Choroid plexus epithelial cell (primary cell): ENCODE results near the gene FGF12.

GRCh38 chr3:190807503-190808335 is 54.8 kb downstream of the GMNC start:
- RRBS: no CpG with 5 or more reads among the region's 3 CpGs

DNA sequence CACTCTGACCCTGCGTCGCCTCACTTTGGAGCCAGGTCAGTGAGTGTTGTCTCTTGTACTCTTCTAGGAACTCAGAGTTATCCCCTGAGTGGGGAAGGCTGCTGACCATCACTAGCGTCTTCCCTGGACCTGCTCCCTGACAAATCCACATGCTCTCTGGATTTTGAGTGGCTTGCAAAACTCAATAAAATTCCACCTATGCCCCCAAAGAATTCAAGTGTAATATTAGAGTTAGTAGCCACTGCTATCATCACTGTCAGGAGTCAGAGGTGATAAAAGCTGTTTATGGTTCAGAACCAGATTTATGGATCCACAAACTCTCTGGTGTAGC is 52.6 kb downstream of the GMNC start:
- RRBS: no CpG with 5 or more reads among the region's 3 CpGs

DNA sequence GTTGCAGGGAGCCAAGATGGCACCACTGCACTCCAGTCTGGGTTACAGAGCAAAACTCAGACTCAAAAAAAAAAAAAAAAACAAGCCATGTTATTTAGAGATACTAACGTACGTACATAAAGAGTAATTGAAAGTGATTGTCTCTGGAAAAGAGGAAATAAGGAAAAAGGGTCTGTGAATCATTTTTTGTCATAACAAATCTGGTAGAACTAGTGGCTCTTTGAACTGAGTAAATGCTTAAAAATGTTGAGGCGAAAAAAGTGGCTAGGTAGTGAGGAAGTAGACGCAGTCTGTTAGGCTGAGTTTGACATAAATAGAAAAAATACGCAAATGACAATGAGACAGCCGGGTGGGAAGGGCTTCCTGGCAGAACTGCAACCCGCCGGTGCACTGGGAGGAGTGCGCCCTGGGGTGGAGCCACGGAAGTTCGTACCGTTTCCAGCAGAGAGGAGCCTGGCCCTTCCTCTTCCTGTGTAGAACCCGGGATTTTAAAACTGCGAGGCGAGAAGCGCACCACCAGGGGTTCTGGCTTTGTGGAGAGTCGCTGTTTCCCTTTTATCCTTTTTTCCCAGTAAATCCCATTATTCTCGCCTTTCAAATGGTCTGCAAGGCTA is 602.5 kb downstream of the PYDC2 start:
- RRBS: 28% methylated on average over 2 of the region's 18 CpGs

DNA sequence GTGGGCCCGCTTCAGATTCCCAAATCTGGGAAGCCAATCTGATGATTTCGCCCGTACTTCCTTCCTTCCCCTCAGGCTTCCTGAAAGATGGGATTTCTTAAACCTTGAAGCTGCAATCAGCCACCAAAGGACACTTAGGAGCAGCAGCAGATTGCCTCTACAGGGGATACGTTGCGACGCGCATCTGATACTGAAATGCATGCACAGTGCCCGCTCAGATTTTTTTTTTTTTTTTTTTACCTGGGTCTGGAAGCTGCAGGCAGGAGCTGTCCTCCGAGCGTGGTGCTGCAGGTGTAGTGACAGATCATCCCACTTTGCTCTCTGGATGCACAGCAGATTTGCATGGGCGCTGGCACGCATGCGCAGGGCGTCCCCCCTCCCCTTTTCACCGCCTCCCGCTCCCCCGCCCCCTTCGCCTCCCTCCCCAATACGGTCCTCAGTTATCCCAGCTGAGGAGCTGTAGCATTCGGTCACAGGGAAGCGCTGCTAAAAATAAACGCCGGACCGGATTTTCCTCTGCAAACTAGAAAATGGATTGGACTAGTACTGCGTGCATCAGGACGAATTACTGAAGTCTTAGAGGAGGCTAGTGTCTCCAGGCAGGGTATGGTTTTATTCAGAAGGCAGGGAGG is at the start of gene FGF12:
Gene FGF12 (minus strand): TSS at position 298 of the 632 bp plus-strand sequence.
- RRBS: no CpG with 5 or more reads among the region's 26 CpGs

DNA sequence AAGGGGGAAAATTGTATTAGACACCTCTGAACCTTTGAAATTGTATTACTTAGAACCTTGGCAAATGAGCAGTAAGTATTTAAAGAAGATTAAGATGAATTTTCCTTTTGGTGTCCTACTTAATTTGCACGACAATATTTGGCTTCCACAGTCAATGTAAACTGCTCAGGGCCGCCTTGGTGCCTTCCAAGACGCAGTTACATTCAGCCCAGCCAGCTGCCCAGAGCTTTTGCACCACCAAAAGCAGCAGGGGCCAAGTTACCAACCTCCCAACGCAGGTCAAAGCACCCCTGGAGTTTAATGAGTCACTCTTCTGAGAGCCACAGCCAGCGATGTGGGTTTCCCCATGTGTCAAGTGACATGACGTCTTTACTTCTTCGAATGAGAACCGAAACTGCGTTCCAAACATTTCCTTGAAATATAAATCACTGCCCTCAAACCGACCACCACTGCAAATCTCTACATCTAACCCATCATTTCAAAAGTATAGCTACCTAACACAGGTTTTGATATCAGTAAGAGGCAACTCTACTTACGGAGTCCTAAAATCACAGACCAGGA is 24.7 kb downstream of the MB21D2 start:
- RRBS: no CpG with 5 or more reads among the region's 11 CpGs

DNA sequence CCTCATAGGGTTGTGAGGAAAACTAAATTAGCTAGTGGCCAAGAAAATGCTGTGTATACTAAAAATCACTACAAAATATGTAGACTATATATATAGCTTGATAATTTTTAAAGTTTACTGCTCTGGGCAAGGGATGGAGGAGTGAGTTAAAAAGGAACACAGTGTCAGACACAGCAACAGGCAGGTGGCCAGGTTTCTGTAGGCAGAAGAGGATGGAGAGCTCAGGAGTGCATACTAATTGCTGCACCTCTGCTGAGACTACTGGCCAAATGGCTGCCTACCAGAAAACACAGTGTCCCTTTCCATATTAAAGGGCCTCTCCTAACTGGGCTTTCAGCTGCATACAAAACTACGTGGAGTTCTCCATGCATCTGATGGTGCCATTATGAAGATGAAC is 1.9 kb downstream of the ATP13A4 start:
- RRBS: no CpG with 5 or more reads among the region's 1 CpG

GRCh38 chr3:193693656-193694154 is 100.7 kb downstream of the OPA1 start:
- RRBS: no CpG with 5 or more reads among the region's 6 CpGs

DNA sequence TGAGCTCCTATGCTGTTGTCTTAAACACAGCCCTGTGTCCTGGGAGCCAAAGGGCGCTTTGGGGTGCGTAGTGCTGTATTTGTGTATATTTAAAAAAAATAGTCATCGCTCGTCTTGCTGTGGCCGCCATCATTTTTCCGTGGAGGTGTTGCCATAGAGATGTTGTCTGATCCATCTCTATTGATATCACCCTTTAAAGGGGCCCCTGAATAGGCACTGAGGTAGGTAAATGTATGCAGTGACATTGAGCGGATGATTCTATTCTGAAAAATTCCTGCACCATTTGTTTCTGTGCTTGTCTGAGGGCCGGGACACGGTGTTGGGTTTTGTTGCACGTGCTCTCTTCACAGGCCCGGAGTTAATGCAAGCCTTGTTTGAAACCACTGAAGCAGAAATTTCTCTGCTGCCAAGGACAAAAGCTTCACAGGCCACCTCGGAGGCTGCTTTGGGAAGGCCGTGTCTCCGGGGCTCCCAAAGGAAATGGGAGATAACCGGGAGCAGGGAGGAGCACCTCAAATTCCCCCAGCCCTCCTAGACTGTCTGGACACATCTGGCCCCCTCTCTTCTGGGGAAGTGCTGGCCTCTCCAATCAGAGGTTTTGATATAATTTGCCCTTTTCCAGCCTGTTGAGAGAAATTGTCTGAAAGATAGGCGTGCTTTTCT is 179.3 kb downstream of the OPA1 start:
- RRBS: 43% methylated on average over 1 of the region's 16 CpGs

GRCh38 chr3:193859244-193859649 is 266.2 kb downstream of the OPA1 start:
- RRBS: no CpG with 5 or more reads among the region's 3 CpGs

- RRBS: no CpG with 5 or more reads among the region's 5 CpGs
Measured at GRCh38 chr3:193878332-193878708, 257.6 kb upstream of the HES1 start.

GRCh38 chr3:194057963-194058859 is 77.7 kb upstream of the HES1 start:
- RRBS: 1% methylated on average over 19 of the region's 40 CpGs

GRCh38 chr3:194101514-194101911 is 34.4 kb upstream of the HES1 start:
- RRBS: no CpG with 5 or more reads among the region's 2 CpGs

GRCh38 chr3:194112711-194113297 is 23.1 kb upstream of the HES1 start:
- RRBS: no CpG with 5 or more reads among the region's 6 CpGs

DNA sequence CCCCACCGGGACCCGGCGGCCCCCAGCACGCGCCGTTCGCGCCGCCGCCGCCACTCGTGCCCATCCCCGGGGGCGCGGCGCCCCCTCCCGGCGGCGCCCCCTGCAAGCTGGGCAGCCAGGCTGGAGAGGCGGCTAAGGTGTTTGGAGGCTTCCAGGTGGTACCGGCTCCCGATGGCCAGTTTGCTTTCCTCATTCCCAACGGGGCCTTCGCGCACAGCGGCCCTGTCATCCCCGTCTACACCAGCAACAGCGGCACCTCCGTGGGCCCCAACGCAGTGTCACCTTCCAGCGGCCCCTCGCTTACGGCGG is 1.9 kb downstream of the HES1 start:
- RRBS: 2% methylated on average over 18 of the region's 34 CpGs

- RRBS: no CpG with 5 or more reads among the region's 9 CpGs
Measured at GRCh38 chr3:194150132-194150704, 14.3 kb downstream of the HES1 start.

- RRBS: no CpG with 5 or more reads among the region's 9 CpGs
Measured at GRCh38 chr3:194313589-194313993, 37.5 kb downstream of the CPN2 start.

DNA sequence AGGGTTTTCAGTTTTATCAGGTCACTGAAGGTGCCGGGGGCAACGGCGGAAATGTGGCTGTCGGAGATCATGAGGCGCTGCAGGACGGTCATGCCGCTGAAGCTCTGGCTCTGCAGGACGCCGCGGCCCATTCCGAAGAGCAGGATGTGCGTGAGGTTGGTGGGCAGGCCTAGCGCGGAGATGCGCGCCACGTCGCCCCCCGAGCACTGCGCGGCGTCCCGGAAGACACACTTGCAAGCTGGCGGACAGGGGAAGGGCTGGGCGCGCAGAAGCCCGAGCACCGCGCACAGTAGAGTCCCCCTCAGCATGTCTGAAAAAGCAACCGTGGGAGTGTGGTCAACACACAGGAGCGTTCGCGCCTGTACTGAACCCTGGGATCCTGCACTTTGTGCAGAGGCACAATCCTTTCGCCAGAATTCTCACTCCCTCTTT is 1.1 kb downstream of the GP5 start:
- RRBS: no CpG with 5 or more reads among the region's 34 CpGs

- RRBS: no CpG with 5 or more reads among the region's 5 CpGs
Measured at GRCh38 chr3:194403135-194404093, 4.3 kb upstream of the GP5 start.

GRCh38 chr3:194477565-194477873 is 9.3 kb downstream of the ATP13A3 start:
- RRBS: no CpG with 5 or more reads among the region's 1 CpG

DNA sequence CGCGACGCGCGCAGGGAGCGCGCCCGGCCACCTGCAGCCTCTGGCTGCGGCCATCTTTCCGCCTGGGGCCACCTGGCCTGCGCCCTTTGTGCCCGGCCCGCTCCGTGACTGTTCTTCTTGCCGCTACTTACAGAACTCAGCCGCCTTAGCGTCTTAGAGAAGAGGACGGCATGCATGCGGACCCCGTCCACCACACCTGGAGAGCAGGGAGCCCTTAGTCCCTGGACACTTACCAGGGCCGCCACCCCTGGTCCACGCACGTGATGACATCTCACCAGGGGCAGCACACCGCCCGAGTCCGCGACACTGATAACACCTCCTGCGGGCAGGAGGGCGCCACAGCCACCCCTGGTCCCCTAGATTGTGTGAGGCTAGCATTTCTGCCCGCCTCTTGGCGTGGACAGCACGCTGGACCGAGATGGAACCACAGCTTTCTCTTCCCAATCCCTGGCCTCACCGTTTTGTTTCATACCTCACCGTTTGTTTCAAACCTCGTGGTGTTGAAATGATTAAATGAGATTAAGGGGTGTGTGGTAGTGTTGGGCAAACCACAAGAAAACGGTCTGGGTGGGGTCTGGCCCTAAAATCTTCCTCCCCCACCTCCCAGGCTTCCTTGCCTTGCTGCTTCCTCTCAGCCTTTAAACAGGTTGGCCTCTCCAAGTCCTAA is 1.1 kb upstream of the ATP13A3 start:
- RRBS: 6% methylated on average over 12 of the region's 37 CpGs